Measurements from ENCODE around the genes C16orf86, DPEP3, SMPD3 and ZFP90.

- PRO-cap: no peak
These were observed 2.4 kb downstream of the ENKD1 start for GRCh38 chr16:67664123-67664677.

DNA sequence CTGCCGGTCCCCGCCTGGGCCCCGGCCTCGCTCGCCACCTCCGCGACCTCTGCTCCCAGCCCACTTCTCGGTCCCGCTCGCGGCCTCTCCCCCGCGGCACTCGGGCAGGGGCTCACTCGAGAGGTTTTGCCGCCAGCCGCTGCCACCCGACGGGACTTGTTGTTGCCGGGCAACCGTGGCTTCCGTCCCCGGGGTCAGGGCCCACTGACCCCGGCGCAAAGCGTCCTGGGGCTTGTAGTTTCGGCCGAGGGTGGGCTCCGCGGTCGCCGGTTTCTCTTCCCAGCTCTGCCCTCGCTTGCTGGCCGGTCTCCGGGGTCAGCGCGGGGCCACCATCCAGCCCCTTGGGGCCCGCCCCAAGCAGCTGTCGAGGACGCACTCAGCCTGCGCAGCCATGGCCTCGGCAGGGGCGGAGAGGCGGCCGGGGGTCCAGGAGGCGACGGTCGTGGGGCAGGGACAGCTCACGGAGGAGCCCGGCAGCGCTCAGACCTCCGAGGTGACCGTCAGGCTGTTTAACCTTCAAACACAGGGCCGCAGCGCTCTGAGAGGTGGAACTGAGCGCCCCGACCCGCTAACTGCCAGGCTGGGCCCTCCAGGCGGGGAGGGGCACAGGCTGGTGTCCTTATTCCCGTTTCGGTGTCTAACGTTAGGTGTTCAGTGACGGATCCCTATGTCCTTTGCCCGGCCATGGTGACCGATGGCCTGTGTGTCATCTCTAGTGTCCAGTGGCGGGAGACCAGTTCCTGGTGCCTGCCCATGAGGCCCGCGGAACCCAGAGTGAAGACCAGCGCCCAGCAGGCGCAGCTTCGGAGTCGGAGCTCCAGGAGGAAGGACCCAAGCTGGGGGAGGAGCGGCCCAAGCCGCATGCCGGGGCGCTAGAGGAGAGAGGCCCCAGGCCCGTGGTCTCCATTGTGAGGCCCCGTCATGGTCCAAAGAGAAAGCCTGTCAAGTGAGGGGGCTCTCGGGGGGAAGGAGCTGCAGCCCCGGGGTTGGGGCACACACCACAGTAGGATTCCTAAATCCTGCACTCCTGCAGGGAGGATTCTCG is at the start of gene C16orf86:
TSS of gene C16orf86 (plus strand) at position 235 of the 1,045 bp plus-strand sequence.
- PRO-cap: unidirectional peak, minus-strand start at position 51 of the sequence; unidirectional peak, minus-strand start at position 102 of the sequence; unidirectional peak, minus-strand start at position 158 of the sequence

DNA sequence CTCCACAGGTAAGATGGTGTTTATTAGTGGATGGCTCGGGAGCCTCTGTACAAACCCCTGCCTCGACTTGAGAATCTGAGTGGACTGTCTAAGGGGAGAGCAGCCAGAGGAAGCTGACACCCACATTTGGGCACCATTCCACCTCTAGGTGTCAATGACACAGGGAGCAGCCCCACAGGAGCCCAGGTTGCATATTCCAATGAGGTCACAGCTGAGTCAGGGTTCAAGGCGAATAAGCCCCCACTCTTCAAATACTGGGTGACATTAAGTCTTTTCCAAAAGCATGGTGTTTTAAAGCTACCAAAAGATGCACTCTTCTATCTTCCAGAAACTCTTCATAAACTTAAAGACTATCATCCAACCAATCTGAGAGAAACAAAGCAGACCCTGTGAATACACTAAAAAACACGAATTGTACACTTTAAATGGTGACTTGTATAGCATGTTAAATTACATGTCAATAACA is 31.8 kb downstream of the RANBP10 start:
- PRO-cap: no peak

- PRO-cap: bidirectional peak, plus-strand start at chr16:67843127, minus-strand start at chr16:67842980
These were observed 773 bp downstream of the THAP11 start for GRCh38 chr16:67842928-67843257.

GRCh38 chr16:67878811-67879860 is 5.5 kb upstream of the NRN1L start:
- PRO-cap: no peak

GRCh38 chr16:67894189-67894466 is 1.1 kb downstream of the PSKH1 start:
- PRO-cap: no peak

- PRO-cap: no peak
These were observed 1.0 kb downstream of the CTRL start for GRCh38 chr16:67930423-67931211.

- PRO-cap: no peak
These were observed 383 bp downstream of the CTRL start for GRCh38 chr16:67931212-67931746.

- PRO-cap: bidirectional peak, plus-strand start at chr16:67980700, minus-strand start at chr16:67980475
These were observed at the start of gene DPEP3 for GRCh38 chr16:67980176-67980888. Gene DPEP3, minus strand, starts transcription at chr16:67980499.

- PRO-cap: no peak
These were observed 21.7 kb downstream of the ESRP2 start for GRCh38 chr16:68214089-68214669.

GRCh38 chr16:68231312-68232219 is 4.4 kb downstream of the ESRP2 start:
- PRO-cap: no peak

GRCh38 chr16:68236831-68237758 is 1.2 kb upstream of the ESRP2 start:
- PRO-cap: bidirectional peak, plus-strand start at chr16:68237280, minus-strand start at chr16:68237180; bidirectional peak, plus-strand start at chr16:68237871, minus-strand start at chr16:68237515

DNA sequence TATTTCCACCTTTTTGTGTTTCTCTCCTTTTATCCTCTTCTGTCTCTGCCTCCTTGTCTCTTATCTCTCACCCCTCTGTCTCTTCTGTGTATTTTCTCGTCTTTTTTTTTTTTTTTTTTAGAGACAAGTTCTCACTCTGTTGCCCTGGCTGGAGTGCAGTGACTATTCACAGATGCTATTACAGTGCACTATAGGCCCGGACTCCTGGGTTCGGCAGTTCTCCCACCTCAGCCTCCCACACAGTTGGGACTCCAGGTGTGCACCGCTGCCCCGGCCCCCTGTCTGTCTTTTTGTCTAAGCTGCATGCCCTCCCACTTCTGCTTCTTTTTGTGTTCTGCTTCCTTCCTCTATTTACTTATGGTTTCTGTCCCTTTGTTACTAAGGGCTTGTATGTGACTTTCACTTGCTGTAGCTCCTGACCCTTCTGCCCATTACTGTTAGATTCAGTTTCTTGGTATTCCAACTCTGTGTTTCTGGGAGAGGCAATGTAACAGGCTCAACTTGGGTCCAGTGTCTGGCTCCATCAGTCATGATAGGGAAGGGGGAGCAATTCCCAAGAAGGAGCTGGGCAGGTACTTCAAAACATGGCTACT is 20.5 kb downstream of the SLC7A6 start:
- PRO-cap: no peak

DNA sequence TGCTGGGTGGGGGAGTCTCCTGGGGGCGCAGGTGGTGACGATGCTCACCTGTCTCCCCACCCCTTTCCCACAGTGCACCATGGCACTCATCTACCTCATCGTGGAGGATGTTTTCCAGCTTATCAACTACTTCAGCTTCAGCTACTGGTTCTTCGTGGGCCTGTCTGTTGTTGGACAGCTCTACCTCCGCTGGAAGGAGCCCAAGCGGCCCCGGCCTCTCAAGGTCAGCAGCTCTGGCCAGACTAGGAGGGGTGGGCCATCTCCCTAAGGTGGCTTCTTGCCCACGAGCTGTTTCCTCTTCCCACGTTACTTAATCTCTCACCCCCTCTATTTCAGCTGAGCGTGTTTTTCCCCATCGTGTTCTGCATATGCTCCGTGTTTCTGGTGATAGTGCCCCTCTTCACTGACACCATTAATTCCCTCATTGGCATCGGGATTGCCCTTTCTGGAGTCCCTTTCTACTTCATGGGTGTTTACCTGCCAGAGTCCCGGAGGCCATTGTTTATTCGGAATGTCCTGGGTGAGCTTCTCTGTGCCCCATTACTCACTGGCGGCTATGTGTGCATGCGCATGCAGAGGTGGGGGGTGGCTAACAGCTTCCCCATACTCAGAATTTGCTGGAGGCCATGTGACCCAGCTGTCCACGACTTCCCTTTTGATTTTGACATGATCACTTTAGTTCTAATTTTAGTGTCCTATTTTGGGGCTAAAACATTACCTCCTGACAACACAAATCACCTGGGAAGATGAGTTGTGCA is 14.3 kb downstream of the SLC7A6OS start:
- PRO-cap: no peak

- PRO-cap: no peak
These were observed 45.6 kb downstream of the PRMT7 start for GRCh38 chr16:68356380-68356887.

- PRO-cap: unidirectional peak, minus-strand start at chr16:68448508; unidirectional peak, plus-strand start at chr16:68448843
These were observed at the start of gene SMPD3 for GRCh38 chr16:68448171-68449112. Gene SMPD3, minus strand, starts transcription at chr16:68448508.

- PRO-cap: no peak
These were observed 31.5 kb upstream of the ZFP90 start for GRCh38 chr16:68507613-68508041.

DNA sequence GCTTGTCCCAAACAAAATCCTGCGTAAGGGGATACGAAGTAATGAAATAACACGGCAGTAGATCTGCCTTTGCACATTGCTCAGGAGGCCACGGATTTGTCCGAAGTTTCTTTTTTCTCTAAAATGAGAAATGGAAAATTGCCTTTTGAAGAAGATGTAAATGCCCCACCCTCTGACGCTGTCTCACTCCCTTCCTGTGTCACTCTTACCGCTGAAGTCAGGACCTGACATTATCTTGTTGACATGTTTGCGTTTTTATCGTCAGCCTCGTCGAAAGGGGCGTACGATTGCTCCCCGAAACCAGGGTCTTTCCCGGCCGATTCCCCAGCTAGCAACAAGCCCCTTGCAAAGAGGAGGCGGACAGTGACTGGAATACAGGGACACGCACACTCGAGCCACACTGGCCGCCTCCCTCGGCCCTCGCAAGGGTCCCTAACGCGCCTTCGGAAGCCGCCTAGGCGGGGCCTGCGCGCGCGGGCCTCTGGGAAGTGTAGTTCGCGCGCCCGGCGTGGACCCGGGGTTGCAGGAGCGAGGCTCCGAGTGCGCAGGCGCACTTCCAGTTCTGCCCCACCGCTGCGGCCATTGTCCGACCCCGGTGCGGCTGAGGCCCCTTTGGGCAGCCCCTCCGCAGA is at the start of gene ZFP90:
TSS of gene ZFP90 (plus strand) at position 553 of the 632 bp plus-strand sequence.
- PRO-cap: bidirectional peak, plus-strand start at position 553 of the sequence, minus-strand start at position 422 of the sequence

DNA sequence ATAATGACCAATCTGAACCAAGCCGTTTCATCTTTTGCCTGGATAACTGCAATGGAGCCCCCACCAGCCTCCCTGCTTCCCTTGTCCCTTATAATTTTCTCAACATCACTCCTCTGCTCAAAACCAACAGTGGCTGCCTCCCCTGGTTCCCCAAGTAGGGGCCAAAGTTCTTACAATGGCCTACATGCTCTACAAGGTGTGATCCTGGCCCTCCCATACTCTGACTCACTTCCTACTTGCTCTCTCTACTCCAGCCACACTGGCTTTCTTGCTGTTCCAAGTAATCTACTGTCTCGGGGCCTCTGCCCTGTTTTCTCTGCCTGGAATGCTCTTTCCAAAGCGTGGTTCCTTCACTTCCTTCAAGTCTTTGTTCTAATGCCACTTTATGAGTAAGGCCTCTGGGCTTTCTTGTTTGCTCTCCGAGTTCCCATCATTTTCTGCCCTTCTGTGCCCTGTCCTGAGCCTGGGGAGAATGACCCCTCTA is 4.2 kb upstream of the CDH3 start:
- PRO-cap: no peak

- PRO-cap: no peak
These were observed 20.4 kb downstream of the CDH1 start for GRCh38 chr16:68757489-68757946.

Measured in endodermal cell (in vitro differentiated cells).